REH cell (cell line): ENCODE measurements around a stretch of chr2.

DNA sequence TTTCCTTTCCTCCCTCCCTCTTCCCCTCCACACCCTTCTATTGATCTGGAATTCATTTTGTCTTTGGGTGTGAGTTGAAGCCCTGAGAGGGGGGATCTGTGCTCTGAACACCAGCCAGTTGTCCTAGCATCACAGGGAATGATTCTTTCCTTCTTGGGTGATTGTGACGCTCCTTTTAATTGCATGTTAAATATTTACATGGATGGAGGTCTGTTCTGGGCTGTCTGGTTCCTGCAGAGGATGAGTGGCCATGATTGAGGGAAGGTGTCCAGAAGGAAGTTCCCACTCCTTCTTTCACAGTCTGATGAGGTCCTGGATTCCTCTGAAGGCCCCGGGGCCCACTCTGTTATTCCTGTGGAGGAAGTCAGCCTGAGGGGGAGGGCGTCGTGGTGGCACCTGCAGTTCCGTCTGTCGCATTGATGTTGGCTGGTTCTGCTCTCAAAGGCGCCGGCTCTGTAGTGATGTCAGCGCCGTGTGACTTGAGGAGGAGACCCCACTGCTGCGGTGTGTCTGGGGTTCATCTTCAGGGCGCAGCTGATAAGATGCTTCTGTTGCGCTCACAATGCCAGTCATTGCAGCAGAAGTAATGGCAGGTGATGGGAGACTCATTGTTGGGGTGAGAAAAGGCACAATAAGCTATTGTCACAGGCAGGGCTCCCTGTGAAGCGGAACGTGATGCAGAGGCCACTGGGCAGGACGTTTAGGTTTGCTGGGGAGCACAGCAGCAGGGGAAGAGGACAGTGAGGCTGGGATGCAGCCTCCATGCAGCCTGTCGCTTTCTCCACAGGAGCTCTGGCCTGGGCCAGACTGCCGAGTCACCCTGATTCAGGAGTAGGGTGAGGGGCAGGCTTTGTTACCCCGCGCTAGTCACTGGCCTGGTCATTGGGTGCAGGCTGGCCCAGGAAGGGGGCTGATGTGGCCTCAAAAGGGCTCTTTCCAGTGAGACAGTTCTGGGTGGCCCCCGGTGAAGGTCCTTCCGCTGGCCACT lies 42.6 kb downstream of the SH3BP4 start:
- PRO-cap: no peak

- PRO-cap: no peak
These were observed 55.4 kb downstream of the SH3BP4 start for GRCh38 chr2:235007087-235007675.

GRCh38 chr2:235025869-235026566 lies 74.2 kb downstream of the SH3BP4 start:
- PRO-cap: no peak

DNA sequence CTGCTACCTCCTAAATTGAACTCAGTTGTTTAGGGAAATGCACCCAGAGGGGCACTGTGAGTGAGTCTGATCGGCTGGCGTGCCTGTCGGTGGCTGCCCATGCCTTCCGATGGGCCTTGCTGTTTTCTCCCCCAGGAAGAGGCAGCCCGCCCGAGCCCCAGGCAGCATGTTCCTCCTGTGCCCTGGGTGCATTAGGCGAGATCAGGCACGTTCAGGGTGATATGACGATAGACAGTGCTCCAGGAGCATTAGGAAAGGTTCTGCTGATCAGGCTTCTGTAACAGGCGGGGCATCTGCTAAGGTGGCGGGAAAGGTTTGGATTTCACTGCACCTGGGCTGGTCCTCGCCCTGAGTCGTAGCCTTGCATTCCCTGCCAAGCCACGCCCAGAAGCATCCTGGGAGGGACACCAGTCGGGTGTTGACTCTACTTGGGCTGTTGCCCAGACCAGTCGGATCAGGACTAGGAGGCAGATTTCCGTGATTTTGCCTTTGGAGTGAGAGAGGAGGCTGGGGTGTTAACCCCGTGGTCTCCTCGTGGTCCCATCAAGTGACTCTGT lies 75.0 kb downstream of the SH3BP4 start:
- PRO-cap: no peak

- PRO-cap: no peak
These were observed 103.1 kb downstream of the SH3BP4 start for GRCh38 chr2:235054459-235055800.

GRCh38 chr2:235406227-235406833 lies 87.5 kb upstream of the AGAP1 start:
- PRO-cap: no peak

DNA sequence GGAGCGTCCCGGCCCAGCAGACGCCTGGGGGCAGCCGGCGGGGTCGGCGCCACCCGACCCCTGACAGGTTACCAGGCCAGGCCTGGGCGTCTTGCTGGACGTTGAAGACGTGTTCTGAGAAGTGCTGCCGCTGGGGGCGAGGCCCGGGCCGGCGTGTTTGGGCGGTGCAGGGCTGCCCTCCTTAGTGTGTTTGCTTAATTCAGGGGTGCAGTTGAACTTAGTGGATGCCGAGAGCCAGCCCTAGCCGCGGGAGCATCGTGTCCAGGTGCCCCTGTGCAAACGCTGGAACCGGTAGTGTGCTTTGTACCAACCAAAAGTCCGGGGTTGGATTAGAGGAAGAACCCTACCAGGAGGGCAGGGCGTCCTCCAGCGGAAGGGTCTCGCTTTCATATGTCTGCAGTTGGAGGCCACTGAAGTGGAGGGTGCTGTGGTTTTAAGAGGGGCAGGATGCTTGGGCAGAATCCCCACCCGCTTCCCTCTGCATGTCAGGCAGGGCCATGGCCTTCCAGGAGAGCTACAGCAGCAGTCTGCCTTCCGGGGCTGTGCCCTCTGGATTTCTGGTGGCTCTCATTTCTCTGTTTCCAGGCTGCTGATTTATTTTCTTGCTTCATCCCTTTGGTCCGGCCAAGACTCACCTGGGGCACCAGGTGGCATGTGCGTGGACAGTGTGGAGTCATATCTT lies 1.4 kb downstream of the AGAP1 start:
- PRO-cap: no peak

GRCh38 chr2:235503022-235503642 lies 9.3 kb downstream of the AGAP1 start:
- PRO-cap: no peak

GRCh38 chr2:235511108-235511991 lies 17.5 kb downstream of the AGAP1 start:
- PRO-cap: no peak

GRCh38 chr2:235643708-235644512 lies 150.1 kb downstream of the AGAP1 start:
- PRO-cap: no peak

- PRO-cap: no peak
These were observed 255.2 kb downstream of the AGAP1 start for GRCh38 chr2:235748987-235749585.

DNA sequence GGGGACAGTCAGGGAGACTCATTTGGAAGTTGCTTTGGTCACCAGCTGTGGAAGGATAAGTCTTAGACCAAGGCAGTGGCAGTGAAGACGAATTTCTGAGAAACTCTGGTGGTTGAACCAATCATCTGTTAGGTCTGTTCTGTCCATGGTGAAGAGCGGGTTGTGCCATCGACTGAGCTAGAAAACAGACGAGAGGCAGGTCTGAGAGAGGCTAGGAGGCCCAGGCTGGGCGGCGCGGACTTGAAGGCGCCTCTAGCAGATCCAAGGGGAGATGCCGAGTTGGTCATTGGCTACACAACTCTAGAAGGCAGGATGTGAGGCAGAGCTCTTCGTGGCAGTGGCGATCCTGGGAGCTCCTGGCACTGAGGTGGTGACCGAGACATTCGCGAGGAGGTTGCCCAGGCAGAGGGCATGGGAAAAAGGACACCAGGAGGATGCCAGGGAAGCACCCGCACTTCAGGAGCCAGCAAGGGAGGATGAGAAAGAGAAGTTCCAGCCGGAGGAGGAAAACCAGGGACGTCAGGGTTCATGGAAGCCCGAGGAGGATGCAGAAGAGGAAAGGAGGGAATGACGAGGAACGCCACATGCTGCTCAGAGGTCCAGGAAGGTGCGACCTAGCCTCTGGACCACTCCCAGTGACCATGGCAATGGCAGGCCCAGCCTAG lies 298.8 kb downstream of the AGAP1 start:
- PRO-cap: no peak

DNA sequence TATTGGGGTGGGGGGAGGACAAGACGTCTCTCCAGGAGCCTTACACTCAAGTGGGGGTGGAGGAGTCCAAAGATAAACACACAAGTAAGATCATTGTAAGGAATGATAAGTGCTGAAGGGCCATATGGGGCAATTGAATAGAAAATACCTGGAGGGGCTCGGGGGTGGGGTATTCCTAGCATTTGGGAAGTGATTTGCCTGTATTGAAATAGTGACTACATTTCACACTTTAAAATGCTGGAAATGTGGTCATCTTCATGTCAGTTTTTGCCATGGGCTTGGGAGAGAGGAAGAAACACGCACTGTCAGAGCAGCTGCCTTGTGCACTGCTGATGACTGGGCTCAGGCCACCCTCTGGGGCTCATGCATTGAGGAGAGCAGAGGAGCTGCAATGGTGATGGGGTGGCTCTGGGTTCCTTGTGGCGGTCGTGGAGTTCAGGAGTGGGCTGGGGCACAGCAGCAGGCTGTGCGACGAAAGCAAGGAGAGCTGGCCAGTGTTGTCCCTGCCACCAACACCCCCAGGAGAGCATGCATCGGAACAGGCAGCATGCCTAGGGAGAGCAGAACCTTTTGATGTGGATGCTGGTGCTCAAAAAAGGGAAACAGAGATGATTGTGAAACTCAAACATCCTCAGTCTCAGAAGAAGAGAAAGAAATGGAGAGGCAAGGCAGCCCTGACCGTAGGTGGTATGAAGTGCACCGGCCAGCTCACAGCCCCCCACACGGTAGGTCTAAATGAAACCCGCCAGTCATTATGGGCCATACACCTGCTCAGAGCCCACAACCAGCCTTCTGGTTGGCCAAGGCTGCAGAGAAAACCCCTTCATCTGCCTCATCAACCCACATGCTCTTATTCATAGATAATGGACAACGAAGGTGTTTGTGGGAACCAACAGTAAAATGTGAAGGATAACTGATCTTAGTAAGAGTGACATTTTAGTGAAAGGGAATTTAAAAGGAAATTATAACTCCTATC lies 253.6 kb downstream of the GBX2 start:
- PRO-cap: no peak

GRCh38 chr2:235940248-235940934 lies 227.8 kb downstream of the GBX2 start:
- PRO-cap: no peak

GRCh38 chr2:235945607-235946158 lies 222.5 kb downstream of the GBX2 start:
- PRO-cap: no peak

- PRO-cap: no peak
These were observed 192.2 kb downstream of the GBX2 start for GRCh38 chr2:235975660-235976708.

GRCh38 chr2:236545737-236546207 lies 23.9 kb upstream of the ACKR3 start:
- PRO-cap: bidirectional peak, plus-strand start at chr2:236546038, minus-strand start at chr2:236545942

GRCh38 chr2:236570624-236571016 lies 995 bp downstream of the ACKR3 start:
- PRO-cap: no peak

DNA sequence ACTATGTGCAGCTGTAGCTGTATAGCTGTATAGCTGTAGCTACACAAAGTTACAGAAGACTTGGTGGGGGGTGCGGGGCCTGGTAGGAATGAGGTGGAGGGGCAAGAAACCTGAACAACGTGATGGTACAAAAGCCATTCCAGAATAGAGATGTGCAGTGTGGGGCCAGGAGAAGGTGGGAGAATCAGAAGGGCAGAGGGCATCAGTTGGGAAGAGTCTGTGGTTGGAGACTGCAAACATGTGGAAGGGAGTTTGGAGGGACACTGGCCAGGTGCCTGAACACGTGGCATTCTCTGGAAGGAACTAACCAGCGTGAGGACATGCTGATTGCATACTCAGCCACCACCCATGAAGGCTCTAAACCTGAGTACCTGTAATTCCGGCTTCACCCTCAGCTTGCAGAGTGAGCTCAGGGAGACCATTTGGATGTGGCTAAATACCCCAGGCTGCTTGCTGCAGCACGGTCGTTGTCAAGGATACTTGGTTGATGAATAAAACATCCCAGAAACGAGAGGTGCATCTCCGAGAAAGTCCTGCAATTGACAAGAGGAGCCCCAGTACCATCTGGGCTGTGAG lies 4.8 kb downstream of the ACKR3 start:
- PRO-cap: no peak

- PRO-cap: no peak
These were observed 5.8 kb downstream of the ACKR3 start for GRCh38 chr2:236575382-236575947.